Smooth muscle cell (in vitro differentiated cells): ENCODE results near the gene INTS6.

DNA sequence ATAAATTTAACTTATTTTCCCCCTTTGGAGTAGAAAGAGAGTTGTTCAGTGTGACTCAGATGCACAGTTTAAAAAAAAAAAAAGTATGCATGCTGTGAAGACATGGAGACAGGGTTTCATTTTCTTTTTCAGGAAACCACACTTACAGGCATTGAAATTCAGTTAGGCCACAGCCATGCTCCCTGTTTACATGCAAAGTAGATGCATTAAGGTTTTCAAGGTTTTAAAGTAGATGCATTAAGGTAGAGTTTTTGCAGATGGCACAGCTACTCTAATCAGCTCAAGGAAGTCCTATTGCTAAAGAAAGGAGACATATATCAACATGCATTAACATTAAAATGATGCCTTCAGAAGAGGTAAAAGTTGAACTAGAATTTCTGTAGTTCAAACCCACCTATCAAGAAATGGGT is 16.0 kb upstream of the RNASEH2B start:
- RAMPAGE, long total RNA = no peak

DNA sequence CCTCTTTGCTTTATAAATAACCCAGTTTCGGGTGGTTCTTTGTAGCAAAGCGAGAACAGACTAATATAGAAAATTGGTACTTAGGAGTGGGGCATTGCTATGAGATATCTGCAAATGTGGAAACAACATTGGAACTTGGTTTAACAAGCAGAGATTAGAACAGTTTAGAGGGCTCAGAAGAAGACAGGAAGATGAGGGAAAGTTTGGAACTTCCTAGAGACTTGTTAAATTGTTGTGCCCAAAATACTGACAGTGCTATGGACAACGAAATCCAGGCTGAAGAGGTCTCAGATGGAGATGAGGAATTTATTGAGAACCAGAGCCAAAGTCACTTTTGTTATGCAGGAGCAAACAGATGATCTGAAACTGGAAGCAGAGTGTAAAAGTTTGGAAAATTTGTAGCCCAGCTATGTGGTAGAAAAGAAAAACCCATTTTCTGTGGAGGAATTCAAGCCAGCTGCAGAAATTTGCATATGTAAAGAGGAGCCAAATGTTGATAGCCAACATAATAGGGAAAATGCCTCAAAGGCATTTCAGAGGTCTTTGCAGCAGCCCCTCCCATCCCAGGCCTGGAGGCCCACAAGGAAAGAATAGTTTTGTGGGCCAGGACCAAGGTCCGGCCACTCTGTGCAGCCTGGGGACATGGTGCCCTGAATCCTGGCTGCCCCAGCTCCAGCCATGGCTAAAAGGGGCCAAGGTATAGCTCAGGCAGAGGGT is 53.0 kb upstream of the FAM124A start:
- RAMPAGE, long total RNA = no peak

GRCh38 chr13:51222569-51223513 is 643 bp downstream of the FAM124A start:
- RAMPAGE, long total RNA = no peak

DNA sequence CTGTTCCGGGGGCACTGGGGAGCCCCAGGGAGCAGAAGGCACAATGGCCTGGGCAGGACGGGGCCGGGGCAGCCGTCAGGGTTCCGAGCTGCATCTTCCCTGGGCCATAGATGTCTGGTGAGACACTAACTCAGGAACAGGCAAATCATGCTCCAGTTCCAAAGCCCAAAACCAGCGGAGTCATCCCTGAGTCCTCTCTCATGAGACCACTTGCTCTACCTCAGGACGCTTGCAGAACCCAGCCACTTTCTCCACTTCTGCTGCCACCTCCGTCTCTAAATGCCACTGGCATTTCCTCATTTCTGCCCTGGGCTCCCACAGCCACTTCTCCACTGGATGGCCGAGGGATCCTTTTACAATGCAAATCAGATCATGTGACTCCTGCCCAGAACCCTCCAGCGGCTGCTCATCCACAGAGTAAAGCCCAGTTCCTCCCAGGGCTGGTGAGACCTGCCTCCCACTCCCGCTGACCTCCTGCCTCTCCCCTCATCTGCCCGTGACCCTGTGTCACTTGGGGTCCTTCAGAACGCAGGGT is 36.8 kb downstream of the FAM124A start:
- RAMPAGE, long total RNA = no peak

- RAMPAGE, long total RNA = no peak
These were observed 29.6 kb downstream of the SERPINE3 start for GRCh38 chr13:51369066-51369418.

- RAMPAGE, long total RNA = no peak
These were observed 34.8 kb downstream of the SERPINE3 start for GRCh38 chr13:51374046-51374918.

- RAMPAGE, long total RNA = no peak
These were observed 46.5 kb downstream of the INTS6 start for GRCh38 chr13:51406155-51406833.

DNA sequence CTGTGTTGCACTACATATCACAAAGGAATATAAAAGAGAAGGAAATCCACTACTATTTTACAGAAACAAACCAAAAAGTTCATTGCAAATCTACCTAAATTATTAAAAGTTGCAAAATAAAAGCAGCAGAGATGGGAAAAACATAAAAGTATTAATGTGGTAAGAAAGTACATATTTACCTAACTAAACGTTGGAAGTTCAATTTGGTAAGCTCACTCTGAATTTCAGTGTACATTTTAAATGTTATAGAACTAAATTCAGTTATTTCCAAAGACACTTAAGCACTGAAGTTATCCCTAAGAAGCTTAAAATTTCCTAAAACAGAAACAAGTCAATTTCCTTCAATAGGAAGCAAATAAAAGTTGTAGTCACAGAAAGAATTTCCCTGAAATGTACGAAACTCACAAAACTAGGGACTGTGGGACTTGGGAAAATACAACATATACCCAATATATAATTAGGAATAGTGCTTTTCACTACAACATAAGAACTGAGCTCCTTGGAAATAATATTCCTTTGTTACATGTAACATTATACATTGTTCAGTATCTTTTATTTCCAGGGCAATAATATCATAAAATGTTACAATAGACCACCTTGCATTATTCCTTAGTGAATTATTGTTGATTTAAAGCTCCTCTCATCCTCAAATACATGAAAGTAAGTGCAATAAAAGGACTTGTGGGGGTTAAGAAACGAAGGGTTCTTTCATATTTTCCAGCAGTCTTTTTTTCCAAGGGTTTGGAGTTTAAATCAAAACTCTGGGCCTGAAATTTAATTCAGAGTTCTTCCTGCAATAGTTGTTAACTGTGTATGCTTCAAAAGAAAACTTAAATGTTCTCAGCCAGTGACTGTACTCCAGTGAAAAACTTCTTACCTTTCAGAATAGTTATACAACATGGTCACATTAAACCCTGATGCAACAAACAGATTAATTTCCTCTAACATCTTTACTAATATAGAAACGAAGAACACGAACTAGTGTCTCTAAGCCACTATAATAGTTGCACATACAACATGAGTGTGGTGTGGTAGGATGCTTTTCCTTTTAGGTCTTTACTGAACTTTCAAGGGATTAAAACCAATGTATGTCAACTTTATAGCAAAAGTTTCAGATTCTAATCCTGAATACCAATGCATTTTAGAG is 2.8 kb downstream of the INTS6 start:
- RAMPAGE, long total RNA = no peak

DNA sequence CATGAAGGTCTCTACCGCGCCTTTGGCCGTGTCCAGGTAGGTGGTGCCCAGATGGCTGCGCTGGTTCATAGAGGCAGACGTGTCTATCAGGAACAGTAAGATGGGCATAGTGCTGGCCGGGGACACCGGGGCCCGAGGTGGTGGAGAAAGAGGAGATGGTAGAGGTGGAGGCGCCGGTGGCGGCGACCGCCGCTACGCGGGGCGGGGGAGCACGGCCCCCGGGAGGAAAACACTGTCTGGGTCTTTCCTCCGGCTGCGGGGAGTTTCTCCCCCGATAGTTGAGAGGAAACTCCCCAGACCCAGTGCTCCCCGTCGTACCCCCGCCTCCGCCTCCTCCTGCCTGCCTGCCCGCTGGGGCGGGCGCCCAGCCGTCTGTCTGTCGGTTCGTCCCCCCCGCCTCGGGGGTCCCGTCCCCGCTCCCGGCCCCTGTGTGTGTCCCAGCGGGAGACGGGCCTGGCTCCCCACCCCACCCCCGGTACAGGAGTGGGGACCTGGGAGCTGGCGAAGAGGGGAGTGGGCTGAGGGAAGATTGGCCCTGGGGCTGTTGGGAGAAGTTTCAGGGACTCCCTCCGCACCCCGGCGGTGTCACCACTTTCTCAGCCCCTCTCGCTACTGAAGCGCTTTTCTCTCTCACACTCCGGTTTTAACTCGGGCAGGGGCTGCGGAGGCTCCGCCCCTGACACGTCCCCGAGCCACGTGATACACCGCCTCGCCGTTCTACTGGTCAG is at the start of gene INTS6:
INTS6 (minus strand) TSS at position 619 of the 728 bp plus-strand sequence.
- RAMPAGE, long total RNA = no peak

DNA sequence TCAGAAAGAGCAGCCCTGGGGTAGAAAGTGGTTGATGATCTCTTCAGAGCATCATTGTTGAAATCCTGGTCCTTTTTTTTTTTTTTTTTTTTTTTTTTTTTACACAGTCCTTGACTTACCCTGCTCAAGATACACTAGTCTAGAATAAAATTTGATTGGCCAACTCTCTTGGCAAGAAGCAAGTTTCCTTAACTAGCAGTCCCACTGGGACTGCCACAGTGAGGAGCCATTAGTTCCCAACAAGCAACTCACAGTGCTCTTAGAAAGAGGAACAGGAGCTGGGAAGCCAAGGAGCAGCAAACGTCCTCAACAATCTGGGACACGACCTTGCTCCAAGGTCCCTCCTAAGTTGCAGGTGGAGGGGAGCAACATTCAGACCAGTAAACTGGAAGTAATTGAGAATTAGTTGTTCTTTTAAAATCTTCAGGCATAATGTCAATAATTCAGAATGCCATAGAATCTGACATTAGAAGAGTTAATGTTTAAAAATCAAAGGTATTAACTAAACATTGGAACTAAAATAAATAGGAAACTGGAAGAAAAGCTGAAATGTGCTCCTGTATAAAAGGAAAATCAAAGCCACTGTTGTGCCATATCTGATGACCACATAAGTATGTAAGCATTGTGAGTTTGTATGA is 48.0 kb upstream of the INTS6 start:
- RAMPAGE, long total RNA = no peak

- RAMPAGE, long total RNA = no peak
These were observed 63.8 kb upstream of the WDFY2 start for GRCh38 chr13:51520284-51520976.

- RAMPAGE, long total RNA = no peak
These were observed 27.6 kb upstream of the WDFY2 start for GRCh38 chr13:51556580-51557152.

GRCh38 chr13:51614443-51615119 is 30.3 kb downstream of the WDFY2 start:
- RAMPAGE, long total RNA = no peak

- RAMPAGE, long total RNA = no peak
These were observed 61.9 kb downstream of the WDFY2 start for GRCh38 chr13:51646001-51646785.

- RAMPAGE, long total RNA = no peak
These were observed 90.1 kb downstream of the WDFY2 start for GRCh38 chr13:51674156-51674869.

DNA sequence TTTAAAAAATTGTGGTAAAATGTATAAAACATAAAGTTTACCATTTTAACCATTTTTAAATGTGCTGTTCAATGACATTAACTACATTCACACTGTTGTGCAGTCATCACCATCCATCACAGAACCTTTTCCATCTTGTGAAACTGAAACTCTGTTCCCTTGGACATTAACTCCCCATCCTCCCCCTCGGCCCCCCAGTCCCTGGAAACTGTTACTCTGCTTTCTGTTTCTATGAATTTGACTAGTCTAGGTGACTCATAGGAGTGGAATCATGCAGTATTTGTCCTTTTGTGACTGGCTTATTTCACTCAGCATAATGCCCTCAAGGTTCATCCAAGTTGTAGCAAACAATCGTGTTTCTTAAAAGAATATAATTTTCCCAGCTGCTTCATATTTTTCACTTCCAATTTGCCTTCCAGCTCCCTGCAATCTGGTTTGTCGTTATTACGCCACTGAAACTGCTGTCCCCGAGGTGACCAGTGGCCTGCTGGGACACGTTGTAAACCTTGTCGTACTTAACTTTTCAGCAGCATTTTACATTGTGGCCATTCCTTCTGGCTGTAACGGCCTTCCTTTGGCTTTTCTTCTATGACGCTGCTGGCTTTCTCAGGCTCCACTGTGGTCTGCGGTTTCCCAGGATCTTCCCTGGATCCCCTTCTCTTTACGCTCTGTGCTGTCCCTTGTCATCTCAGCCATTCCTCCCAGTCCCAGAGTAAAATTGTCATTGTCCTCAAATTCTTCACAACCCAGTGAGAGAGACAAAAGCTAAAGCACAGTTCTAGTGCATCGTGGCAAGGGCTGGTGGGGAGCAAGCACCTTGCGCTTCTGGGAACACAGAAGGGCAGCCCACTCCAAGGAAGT is 73.9 kb downstream of the DHRS12 start:
- RAMPAGE, long total RNA = no peak

DNA sequence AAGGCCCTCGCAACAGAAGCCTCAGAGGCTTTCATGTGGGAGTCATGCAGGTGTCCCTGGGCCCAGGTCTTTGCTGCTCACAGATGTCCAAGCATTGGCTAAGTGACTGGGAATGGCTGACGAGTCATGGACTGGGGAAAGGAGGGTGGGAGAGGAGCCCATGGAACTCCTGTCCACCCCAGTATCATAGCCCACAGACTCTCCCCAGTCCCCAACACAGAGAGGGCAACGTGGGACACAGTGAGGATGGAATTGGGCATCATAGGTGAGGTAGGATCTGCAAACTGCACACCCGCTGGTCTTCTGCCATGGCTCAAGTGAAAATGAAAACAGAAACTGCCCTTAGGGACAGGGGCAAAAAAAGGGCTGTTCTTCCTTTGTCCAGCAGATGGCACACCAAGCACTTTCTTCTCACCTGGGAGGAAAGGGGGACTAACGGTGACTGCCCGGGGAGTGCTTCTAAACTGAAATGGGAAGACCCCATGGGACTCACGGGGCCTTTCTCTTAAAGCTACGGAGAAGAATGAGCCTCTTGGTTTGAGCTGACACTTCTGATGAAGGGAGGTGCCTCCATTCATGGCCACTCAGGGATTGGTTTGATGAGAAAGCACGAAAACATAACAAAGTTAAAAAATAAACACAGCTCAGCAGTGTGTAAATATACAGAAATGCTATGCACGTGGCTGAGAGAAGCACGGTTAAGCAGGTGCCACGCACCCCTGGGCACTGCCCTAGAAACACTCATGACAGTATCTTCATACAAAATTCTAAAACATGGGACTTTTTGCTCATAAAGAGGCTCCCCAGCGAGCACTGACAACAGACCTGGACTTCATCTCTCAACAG is 11.2 kb upstream of the DHRS12 start:
- RAMPAGE, long total RNA = no peak

GRCh38 chr13:51956282-51956649 is 55.0 kb downstream of the ATP7B start:
- RAMPAGE, long total RNA = no peak

DNA sequence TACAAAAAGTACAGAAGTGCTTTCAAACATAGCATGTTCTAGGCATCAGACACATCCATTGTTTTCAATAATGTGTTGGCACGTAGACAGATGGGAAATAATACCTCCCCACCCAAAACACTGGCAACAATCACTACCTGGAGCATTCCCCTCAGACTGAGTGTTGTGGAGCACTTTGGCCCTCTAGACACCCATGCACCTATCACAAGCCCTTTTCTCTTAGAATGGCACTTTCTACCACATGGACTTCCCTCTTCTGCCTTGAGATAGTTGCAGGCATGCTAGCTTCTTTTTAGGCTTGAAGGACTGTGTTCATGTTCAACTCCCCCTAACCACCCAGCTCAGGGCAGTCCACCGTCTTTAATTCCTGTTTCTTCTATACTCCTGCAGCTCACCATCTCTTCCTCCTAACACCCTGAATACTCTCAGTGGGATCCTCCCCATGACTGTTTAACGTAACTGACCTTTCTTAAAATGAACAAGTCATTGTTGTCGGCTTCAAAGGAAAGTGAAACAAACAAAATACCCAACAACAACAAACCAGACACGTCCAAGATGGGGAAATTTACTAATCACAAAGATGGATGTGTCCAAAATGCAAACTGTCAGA is 43.3 kb downstream of the ATP7B start:
- RAMPAGE, long total RNA = no peak

GRCh38 chr13:52029413-52030043 is 5.0 kb downstream of the UTP14C start:
- RAMPAGE, long total RNA = no peak